ENCODE data around the gene ENDOU.

GRCh38 chr12:45729095-45729585 lies 366 bp upstream of the ARID2 start:
- RRBS = under 1% methylated on average over 21 of the region's 62 CpGs

- RRBS = no CpG with 5 or more reads among the region's 4 CpGs
Observed at GRCh38 chr12:45878558-45879101, 111.7 kb downstream of the SCAF11 start.

GRCh38 chr12:46200046-46200394 lies 68.8 kb downstream of the SLC38A1 start:
- RRBS = no CpG with 5 or more reads among the region's 1 CpG

GRCh38 chr12:46267906-46268045 lies 1.1 kb downstream of the SLC38A1 start:
- RRBS = no CpG with 5 or more reads among the region's 12 CpGs

- RRBS = no CpG with 5 or more reads among the region's 7 CpGs
Observed at GRCh38 chr12:46357096-46357871, 15.3 kb downstream of the SLC38A2 start.

DNA sequence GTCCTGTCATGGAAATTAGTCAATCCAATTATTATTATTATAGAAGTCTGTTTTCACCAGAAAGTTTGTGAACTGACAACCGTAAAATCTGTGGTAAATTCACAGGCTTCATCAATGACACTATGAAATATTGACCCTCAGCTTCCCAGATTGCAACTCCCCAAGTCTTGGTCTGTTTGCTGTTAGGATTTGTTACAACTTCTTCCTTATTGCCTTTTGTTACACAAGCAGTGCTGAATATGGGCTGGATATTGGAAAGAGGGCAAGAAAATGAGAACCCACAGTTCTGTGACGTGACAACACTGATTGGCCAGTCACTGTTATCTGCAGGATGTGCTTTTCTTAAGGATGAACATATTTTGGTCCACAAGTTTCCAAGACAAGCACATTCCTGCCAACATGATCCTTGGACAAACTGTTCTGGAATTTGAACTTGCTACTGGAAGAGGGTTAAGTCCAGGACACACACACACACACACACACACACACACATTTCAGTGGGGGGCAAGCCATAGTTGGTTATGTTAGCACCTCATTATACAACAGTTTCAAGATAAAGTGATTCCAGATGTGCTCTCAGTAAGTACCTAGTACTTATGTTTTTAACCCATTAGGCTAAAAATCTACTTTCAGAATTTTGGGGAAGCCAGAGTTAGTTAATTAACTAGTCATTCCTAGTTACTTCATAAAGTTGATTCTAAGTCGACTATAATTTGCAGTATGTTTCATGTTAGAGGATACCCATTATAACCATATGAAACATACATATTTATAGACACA lies 16.6 kb upstream of the SLC38A2 start:
- RRBS = no CpG with 5 or more reads among the region's 3 CpGs

- RRBS = no CpG with 5 or more reads among the region's 3 CpGs
Observed at GRCh38 chr12:46402936-46403614, 30.5 kb upstream of the SLC38A2 start.

GRCh38 chr12:46494321-46494928 lies 121.9 kb upstream of the SLC38A2 start:
- RRBS = no CpG with 5 or more reads among the region's 1 CpG

- RRBS = no CpG with 5 or more reads among the region's 3 CpGs
Observed at GRCh38 chr12:46507804-46508704, 135.5 kb upstream of the SLC38A2 start.

DNA sequence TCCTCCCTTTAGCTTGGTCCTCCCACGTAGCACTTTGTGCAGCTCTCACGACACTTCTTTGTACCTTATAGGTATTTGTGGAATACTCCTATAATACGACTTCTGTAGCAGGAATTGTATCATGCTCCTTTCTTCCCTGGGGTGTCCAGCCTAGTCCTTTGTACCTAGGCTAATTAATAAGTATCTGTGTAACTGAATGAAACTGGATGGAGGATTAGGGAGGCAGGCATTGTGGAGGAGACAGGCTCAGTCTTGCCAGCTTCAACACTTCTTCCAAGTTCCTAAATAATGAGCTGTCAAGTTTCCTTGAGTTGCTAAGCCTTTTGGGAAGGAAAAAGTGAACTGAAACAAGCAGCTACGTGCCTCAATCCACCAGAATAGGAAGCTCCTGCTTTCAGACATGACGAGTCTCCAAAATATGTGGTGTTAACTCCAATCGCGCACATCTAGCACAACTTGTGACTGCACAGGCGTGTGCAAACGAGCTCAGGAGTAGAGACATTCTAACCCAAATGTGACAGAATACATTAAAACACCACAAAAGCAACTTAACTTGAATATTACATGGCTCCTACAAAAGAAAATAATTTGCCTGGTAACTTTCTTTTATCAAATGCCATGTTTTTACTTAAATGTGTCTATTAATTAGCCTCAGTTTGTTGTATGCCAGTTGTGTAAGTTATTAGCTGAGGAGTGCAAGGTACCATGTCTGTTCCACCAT lies 122.8 kb downstream of the SLC38A4 start:
- RRBS = no CpG with 5 or more reads among the region's 9 CpGs

DNA sequence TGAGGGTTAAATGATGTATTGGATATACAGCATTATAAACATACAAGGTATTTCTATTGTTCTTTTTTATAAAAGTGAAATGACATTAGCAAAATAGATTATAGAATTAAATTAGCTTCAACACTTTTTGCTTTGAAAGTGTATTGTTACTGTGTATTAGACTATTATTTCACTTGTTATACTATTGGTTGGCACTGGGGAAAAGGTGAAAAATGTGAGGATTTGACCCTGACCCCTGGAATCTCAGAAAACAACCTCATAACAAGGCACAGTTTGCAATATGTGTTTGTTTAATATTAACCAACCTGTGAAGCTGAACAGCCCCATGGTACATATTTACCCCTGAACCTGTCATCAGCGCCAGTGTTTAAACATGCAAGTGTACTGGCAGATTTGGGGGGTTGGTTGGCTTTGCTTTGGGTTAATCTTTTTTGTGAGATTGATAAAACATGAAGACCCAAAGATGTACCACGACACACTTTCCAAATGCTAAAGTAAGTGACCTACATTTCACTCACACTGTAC lies 11.7 kb downstream of the SLC38A4 start:
- RRBS = no CpG with 5 or more reads among the region's 2 CpGs

- RRBS = no CpG with 5 or more reads among the region's 6 CpGs
Observed at GRCh38 chr12:47081124-47081644, 1.4 kb upstream of the AMIGO2 start.

GRCh38 chr12:47209544-47209907 lies 129.8 kb upstream of the AMIGO2 start:
- RRBS = no CpG with 5 or more reads among the region's 1 CpG

DNA sequence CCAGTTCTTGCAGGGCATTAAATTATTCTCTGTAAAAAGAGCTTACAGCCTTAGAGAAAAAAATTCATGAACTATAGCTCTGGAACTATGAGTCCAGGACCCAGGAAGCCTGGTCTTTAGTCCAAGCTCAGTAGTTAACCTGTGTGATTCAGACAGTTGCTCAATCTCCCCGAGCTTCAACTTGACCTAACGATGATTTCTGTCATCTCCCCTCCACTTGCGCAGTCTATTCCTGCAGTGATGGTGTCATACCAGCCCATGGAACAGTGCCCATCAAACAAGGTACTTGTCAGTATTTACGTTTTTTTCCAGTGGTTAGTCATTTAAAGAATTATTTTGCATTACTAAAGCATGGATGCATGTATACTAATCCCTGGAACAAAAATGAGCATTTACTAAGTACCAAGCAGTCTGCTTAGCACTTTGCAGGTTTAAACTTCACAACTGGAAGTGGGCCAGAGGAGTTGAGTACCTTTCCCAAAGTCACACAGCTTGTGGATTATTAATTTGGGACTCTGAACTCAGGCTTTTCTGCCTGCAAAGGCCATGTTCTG lies 132.7 kb upstream of the AMIGO2 start:
- RRBS = no CpG with 5 or more reads among the region's 4 CpGs

- RRBS = no CpG with 5 or more reads among the region's 4 CpGs
Observed at GRCh38 chr12:47383900-47384311, 304.1 kb upstream of the AMIGO2 start.

- RRBS = no CpG with 5 or more reads among the region's 2 CpGs
Observed at GRCh38 chr12:47473188-47473387, 232.7 kb downstream of the RPAP3 start.

GRCh38 chr12:47591542-47591799 lies 114.4 kb downstream of the RPAP3 start:
- RRBS = no CpG with 5 or more reads among the region's 1 CpG

GRCh38 chr12:47715311-47716092 lies 9.7 kb upstream of the RPAP3 start:
- RRBS = no CpG with 5 or more reads among the region's 18 CpGs

GRCh38 chr12:47725107-47725596 lies at the start of gene ENDOU:
TSS of gene ENDOU (minus strand) at chr12:47725490.
- RRBS = no CpG with 5 or more reads among the region's 8 CpGs